ENCODE measurements around a stretch of chr11.

DNA sequence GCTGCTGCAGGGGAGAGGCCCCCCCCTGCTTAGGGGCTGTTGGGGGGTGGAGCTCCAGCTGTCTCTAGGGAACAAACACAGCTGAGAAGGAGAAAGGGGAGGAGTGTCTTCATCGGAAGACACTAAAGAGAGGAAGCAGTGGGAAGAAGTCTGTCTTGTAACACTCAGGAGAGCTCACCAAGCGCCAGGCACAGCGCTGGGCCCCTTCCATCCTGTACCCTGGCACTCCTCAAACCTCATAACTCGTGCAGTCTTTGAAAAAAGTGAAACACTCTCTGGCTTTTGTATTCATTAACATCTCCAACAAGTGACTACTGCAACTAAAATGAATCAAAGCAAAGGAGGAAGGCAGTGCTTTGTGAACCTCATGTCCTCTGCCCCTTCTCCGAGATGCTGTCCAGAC is 67.4 kb upstream of the PRDM11 start:
- PRO-cap: unidirectional peak, plus-strand start at position 153 of the sequence
- RAMPAGE, long total RNA, 4 experiments: no peak in any of the 4 experiments

DNA sequence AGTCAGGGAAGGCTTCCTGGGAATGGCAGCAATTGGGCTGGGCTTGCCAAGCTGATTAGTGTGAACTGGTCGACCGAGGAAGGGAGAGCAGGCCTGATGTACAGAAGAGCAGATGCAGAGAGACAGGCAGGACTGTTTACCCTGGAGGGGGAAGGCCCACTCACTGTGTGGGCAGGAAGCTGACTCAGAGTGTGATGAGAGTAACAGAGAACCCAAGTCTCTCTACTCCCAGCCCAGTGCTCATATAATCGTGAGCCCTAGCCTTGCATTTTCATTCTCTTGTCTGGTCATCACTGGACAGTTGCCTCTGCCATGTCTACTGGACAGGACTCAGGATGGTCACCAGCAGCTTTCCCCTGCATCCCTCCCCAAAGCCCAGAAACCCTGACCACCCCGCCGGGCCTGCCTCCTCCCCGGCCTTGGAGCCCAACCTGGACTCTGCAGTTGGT is 43.6 kb upstream of the PRDM11 start:
- PRO-cap: no peak
- RAMPAGE, long total RNA, 4 experiments: no peak in any of the 4 experiments

GRCh38 chr11:45145997-45146360 is 460 bp upstream of the PRDM11 start:
- PRO-cap: no peak
- RAMPAGE, long total RNA, 4 experiments: no peak in any of the 4 experiments

GRCh38 chr11:45281912-45282546 is 4.1 kb downstream of the SYT13 start:
- PRO-cap: no peak
- RAMPAGE, long total RNA, 4 experiments: no peak in any of the 4 experiments

- PRO-cap: no peak
- RAMPAGE, long total RNA, 4 experiments: no peak in any of the 4 experiments
Observed at GRCh38 chr11:45842829-45844009, 4.1 kb upstream of the CRY2 start.

DNA sequence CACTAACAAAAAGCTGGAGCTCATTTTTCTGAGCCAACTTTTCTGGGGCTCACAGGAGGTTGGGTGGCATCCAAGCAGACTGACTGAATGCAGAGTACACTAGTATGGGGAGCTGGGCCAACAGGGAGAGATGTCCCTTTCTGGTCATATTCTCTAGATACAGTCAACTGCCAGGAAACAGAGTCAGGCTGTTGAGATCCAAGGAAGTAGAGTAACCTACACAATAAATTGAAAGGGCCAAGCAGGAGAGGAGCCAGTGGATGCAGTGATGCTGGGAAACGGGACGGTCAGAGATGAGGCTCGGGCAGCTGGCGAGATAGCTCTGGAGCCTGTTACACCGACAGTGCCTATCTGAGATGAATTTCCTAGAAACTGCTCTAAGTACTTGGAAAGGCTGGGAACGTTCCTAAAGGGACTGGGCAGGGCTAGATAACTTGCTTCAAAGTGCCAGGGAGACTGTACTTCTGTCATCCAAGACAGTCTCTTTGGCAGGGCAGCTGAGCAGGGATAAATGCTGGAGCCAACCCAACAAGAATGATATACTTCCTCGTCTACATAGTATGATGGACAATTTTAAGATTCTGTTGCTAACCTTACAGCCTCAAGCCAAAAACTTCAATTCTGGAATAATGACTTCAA is 71.2 kb downstream of the LARGE2 start:
- PRO-cap: no peak
- RAMPAGE, long total RNA, 4 experiments: no peak in any of the 4 experiments

GRCh38 chr11:46121533-46122785 is 705 bp upstream of the PHF21A start:
- PRO-cap: bidirectional peak, plus-strand start at chr11:46121579, minus-strand start at chr11:46121451; bidirectional peak, plus-strand start at chr11:46121932, minus-strand start at chr11:46121735; unidirectional peak, minus-strand start at chr11:46122307; unidirectional peak, minus-strand start at chr11:46122362
- RAMPAGE, long total RNA, 4 experiments: no peak in any of the 4 experiments

DNA sequence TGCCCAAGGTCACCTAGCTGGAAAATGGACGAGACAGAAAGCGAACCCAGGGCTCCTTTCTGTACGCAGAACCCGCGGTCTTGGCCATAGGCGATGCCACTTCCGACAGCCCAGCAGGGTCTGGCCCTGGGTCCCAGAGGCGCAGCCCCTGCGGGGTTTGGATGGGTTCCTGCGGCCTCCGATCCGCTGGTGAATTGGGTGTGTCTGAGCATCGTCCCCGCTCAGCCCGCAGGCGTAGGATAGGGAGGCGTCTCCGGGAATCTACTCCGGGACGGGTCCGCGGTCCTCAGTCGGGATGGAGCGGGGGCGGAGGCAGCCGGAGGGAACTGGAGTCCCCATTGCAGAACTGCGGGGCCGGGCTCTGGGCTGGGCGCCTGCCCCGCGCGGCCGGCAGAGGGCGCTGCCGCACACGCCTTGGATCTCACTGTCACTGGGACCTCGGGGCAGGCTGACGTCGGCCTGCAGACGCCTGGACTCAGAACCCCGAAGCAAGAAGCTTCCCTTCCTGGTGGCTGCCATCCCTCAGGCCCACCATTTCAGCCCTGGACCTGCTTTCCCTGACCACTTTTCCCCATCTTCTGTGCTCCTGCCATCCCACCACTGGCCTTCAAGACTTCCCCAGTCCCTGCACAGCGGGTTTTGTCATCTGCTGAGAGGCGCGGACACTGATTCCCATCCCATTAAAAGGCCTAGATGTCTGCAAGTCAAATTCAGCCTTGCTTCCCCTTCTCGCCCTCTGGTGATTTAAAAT is 38.4 kb upstream of the CREB3L1 start:
- PRO-cap: no peak
- RAMPAGE, long total RNA, 4 experiments: no peak in any of the 4 experiments

DNA sequence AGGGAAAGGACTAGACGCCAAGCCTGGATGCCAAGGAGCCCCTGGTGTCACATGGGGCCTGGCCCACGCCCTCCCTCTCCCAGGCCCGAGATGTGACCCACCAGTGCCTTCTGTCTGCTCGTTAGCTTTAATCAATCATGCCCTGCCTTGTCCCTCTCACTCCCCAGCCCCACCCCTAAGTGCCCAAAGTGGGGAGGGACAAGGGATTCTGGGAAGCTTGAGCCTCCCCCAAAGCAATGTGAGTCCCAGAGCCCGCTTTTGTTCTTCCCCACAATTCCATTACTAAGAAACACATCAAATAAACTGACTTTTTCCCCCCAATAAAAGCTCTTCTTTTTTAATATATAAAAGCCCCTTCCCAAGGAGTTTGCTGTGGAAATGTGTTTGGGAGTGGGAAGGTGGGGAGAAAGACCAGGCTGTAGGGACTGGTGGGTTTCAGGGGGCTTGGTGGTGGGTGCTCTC is 2.0 kb downstream of the MDK start:
- PRO-cap: no peak
- RAMPAGE, long total RNA, 4 experiments: no peak in any of the 4 experiments

- PRO-cap: no peak
- RAMPAGE, long total RNA, 4 experiments: no peak in any of the 4 experiments
Observed at GRCh38 chr11:46673647-46674456, 26.6 kb downstream of the ARHGAP1 start.

DNA sequence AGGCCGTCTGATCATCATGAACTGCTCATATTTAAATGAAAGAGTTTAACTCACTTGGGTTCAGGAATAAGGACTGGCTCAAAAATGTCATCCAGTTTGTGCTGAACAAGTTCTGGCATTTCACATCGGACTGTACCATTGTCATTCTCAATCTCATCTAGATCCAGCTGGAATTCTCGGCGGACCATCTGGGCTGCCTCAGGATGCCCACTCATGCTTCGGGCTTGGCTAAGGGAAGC is 40.1 kb downstream of the F2 start:
- PRO-cap: no peak
- RAMPAGE, long total RNA, 4 experiments: no peak in any of the 4 experiments

DNA sequence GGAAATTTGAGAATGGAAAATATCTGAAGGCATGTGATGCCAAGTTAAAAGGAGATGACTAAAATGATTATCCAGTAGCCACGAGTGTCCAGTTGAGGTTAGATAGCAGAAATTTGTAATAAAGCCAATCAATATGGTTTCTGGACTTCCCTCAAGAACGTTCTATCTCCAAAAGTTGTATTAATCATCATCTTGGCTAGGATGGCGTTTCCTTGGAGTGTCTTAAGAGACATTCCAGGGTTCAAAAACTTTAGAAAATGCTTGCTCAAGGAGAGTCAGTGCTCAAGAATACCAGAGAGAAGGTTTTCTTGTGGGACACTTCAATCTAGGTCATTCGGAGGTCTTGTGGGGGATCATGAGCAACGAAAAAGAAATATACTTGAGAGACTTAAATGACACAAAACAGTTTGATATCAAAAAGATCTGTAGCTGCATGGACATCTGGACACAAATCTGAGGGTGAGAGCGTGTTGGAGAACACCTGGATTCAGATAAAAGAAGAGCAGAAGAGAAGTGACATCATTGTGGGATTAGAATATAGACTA is 97.8 kb downstream of the ARFGAP2 start:
- PRO-cap: no peak
- RAMPAGE, long total RNA, 4 experiments: start-site peak on the plus strand in 1 of 4 experiments, centred at position 153 of the sequence, 30 reads per replicate

- PRO-cap: no peak
- RAMPAGE, long total RNA, 4 experiments: no peak in any of the 4 experiments
Observed at GRCh38 chr11:47175970-47176520, 634 bp downstream of the ARFGAP2 start.

DNA sequence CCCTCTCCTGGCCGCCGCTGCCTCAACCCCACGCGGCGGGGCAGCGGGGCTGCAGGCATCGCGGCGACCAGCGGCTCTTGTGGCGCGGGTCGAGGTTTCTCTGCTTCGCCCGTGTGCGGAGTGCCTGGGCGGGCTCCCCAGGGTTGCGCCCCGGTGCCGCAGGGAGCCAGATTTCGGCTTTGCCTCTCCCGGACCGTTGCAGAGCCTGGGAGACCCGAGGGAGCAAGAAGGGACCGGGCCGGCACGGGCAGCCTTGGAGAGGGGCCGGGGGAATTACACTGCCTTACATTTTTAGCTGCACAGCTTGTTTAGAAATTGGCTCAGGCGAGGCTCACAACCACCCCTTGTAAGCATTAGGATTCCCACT is 240 bp upstream of the PACSIN3 start:
- PRO-cap: bidirectional peak, plus-strand start at position 25 of the sequence, minus-strand start outside the sequence
- RAMPAGE, long total RNA, 4 experiments: no peak in any of the 4 experiments

GRCh38 chr11:47234049-47235285 is 14.1 kb downstream of the ACP2 start:
- PRO-cap: no peak
- RAMPAGE, long total RNA, 4 experiments: no peak in any of the 4 experiments

GRCh38 chr11:47236415-47237614 is 11.8 kb downstream of the ACP2 start:
- PRO-cap: no peak
- RAMPAGE, long total RNA, 4 experiments: no peak in any of the 4 experiments

- PRO-cap: no peak
- RAMPAGE, long total RNA, 4 experiments: no peak in any of the 4 experiments
Observed at GRCh38 chr11:47244549-47244948, 4.1 kb downstream of the ACP2 start.

DNA sequence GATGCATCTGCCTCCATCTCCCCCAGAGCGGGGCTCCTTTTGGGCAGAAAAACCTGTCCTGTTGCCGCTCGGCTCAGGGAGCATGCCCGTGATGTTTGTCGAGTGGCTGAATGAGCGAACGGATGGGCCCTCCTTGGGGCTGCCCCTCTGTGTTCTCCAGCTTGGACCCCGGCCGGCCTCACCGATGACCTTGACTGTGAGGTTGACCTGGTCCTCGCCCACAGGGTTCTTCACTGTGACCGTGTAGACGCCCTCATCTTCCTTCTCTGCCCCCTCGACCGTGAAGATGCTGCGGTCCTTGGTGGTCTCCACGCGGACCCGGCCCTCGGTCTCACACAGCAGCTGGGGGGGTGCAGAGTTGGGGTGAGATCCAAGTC is 14.2 kb downstream of the MYBPC3 start:
- PRO-cap: no peak
- RAMPAGE, long total RNA, 4 experiments: no peak in any of the 4 experiments

GRCh38 chr11:47342254-47342831 is 10.2 kb downstream of the MYBPC3 start:
- PRO-cap: no peak
- RAMPAGE, long total RNA, 4 experiments: no peak in any of the 4 experiments

- PRO-cap: no peak
- RAMPAGE, long total RNA, 4 experiments: no peak in any of the 4 experiments
Observed at GRCh38 chr11:47342939-47343495, 9.5 kb downstream of the MYBPC3 start.